ENCODE data around the gene TAB2.

DNA sequence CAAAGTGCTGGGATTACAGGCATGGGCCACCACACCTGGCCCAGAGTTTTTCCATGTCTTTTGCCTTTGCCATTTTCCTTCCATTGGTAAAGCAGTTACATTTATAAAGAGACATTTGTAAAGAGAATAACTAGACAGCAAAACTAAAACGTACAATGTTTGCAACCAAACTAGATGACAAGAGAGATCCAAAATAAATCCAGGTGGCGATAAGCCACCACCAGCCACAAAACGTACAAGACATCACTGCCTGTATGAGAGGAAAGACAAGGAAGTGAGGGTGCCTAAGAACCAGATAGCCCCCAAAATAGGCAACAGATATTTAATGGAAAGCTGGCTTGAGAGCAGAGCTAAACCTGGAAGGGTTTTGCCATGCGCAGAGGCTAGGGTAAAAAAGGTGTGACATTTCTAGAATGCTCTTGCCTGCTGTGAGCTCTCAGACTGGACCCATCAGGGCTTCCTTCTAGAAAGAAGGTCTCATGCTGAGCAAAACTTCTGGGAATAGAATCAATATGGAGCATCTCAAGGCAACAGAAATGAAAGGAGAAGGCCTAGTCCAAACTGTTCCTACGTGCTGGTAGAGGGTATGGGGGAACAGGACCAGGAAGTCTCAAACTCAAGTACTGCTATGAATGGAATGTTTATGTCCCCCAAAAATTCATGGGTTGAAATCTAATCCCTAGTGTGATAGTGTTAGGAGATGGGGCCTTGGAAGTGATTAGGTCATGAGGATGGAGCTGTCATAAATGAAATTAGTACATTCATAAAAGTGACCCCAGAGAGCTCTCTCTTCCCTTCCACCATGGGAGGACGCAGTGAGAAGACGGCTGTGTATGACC, 528.5 kb downstream of the UTRN start:
- PRO-cap = no peak

GRCh38 chr6:144926461-144927139, 641.5 kb downstream of the UTRN start:
- PRO-cap = no peak

- PRO-cap = unidirectional peak, plus-strand start at chr6:145867234
Measured at GRCh38 chr6:145866954-145867376, 52.4 kb upstream of the FBXO30 start.

DNA sequence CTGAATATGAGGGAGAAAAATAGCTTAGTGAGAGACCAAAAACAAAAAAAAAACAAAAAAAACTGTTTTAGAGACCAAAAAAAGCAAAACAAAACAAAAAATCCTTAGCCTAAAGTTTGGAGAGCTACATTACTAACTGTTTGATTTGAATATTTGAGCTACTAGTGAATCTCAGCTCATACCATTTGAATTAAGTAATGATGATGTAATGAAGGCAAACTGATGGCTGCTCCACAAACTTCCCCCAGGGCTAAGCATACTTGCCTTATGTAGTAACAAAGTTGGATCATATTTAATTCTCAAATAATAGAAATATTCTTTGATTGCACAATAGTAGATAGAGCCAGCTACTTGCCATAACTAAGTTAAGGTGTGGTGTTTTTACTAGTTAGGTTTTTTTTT, 2.8 kb downstream of the RAB32 start:
- PRO-cap = no peak

DNA sequence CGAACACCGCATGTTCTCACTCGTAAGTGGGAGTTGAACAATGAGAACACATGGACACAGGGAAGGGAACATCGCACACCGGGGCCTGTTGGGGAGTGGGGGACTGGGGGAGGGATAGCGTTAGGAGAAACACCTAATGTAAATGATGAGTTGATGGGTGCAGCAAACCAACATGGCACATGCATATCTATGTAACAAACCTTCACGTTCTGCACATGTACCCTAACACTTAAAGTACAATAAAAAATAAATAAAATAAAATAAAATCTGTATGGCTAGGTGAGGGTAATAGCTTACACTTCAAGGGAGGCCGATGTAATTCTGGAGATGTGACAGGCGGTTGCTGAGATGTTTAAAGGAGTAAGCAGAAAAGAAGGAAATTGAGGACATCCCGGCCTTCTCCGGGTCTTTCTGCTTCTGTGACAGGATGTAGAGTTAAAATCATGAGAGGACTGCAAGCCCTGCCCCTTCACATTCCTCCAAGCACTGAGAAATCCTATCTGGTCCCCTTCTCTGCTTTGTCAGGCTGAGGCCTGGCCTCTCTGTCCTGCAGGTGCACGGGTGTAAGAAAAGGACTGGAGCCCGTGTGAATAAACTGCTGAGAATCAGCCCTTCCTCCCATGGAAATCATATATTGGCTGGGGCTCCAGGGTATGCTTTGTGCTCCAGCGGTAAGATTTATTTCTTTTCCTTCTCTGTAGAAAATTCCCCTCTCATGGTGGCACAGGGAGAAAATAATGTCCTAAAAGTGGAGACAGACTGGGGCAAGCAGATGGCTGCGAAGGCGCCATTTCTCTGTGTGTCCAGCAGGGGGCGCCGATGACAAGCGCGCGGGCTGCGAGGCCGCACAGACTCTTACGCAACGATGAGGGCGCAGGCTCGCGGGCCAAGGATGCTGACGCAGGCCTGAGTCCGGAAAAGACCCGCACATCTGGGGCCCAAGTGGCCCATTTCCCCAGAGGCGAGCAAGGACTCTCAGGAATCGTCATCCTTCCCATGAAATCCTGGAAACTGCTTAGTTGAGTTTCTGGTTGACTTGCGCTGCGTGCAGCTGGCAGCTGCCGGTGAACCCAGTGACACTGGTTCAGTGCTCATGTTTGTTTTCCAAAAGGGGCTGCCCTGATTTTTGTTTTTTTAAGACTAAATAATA, 258.4 kb downstream of the ADGB start:
- PRO-cap = unidirectional peak, plus-strand start at position 958 of the sequence

DNA sequence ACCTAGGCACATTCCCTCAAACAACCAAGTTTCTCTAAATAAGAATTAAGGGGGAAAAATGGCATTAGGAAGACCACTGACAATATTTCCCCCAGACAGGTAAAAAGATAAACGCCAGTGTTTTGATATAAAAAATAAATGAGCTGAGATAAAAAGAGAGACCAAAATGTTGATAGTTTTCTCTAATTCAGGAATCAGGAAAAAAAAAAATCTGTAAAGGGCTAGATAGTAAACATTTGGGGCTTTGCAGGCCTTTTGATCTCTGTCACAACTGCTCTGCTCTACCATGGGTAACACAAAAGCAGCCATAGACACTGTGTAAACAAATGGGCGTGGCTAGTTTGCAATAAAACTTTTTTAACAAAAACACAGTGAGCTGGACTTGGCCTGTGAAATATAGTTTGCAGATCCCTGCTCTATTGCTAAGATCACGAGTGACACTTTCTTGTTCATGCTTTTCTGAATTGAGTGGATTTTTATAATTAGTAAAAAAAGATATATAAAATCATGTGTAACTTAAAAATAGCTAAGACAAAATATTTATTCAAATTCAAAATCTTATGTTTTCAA, 219.1 kb upstream of the STXBP5 start:
- PRO-cap = no peak

DNA sequence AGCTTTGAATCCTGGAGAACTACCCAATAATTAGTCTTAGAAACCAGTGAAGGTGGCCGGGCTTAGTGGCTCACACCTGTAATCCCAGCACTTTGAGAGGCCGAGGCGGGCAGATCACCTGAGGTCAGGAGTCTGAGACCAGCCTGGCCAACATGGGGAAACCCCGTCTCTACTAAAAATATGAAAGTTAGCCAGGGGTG, 29.0 kb upstream of the STXBP5 start:
- PRO-cap = no peak

DNA sequence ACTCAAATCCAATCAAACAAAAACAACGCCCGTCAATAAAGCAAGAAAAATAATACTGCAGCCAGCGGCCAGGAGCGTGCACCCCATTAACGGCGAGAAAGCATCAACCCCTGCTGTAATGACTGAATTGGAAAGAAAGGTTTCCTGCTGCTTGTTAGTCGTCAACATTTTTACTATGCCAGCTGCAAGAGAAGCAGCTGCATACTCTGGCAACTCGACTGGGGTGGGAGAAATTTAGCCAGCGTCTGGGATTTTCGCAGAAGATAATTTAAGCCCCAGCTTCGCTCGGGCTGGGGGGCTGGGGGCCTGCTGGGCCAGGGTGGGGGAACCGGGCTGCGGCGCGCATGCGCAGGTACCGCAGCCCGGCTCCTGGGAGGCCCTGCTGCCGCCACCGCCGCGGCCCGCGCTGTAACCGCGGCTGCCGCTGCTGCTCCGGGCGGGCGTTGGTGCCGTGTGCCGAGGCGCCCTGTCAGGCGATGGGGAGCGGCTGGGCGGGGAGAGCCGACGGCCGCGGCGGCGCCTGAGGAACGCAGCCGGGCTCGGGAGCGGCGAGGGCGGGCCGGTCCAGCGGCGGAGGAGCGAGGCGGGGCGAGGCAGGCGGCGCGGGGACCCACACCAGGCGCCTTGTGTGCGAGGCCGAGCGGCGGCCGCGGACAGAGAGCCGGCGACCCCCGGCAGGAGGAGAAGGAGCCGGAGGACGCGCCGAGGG, 714 bp upstream of the STXBP5 start:
- PRO-cap = bidirectional peak, plus-strand start at position 656 of the sequence, minus-strand start at position 120 of the sequence

DNA sequence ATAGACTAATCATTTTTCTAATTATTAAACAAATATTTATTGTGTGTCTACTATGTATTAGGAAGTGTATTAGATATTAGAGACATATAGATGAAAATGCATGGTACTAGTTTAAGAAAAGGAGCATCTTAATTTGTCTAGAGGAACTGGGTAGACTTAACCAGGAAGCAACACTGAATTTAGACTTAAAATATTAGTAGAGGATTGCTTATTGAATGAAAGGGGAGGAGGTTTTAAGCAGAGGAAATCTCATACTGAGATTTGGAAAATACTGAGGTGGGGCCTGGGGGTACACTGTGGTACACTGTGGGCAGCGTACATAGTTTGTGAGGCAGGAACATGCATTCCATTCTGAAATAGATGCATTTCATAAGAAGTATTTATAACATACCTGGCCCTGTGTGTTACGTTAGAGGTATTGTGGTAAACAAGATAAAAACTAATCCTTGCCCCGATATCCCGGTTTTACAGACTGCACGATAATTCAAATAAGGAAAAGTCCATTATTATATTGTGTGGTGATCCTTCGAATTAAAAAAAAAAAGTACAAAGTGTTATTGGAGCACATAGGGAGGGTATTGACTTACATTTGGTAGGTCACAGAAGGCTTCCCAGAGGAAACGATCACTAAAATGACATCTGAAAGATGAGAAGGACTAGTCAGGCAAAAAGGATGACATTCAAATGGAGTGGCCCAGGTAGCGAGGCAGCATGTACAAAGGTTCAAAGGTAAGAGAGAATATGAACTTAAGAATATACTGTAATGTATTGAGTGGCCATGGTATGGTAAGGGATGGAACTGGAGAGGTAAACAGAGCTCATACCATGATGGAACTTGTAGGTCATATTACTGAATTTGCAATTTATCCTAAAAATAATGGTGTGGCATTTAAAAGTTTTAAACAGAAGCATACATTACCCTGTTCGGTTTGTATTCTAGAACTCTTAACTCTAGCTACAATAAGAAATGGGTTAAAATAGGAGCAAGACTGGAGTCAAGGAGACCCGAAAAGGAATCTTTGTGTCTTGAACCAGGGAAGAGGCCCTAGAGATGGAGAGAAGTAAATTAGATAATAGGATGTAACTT, 61.5 kb downstream of the STXBP5 start:
- PRO-cap = no peak

DNA sequence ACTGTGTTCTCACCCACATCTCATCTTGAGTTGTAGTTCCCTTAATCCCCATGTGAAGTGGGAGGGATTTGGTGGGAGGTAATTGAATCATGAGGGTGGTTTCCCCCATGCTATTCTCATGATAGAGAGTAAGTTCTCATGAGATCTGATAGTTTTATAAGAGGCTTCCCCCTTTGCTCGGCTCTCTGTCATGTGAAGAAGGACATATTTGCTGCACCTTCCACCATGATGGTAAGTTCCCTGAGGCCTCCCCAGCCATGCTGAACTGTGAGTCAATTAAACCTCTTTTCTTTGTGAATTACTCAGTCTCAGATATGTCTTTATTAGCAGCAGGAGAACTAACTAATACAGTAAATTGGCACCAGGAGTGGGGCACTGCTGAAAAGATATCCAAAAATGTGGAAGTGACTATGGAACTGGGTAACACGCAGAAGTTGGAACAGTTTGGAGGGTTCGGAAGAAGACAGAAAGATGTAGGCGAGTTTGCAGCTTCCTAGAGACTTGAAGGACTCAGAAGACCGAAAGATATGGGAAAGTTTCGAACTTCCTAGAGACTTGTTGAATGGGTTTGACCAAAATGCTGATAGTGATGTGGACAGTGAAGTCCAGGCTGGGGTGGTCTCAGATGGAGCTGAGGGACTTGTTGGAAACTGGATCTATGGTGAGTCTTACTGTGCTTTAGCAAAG, 99.1 kb downstream of the STXBP5 start:
- PRO-cap = no peak

- PRO-cap = no peak
Measured at GRCh38 chr6:147346593-147347560, 142.7 kb downstream of the STXBP5 start.

GRCh38 chr6:148021745-148022214, 320.9 kb upstream of the SASH1 start:
- PRO-cap = no peak

- PRO-cap = no peak
Measured at GRCh38 chr6:148211695-148212230, 130.9 kb upstream of the SASH1 start.

GRCh38 chr6:148412922-148413475, 70.4 kb downstream of the SASH1 start:
- PRO-cap = no peak

GRCh38 chr6:148431411-148431904, 88.8 kb downstream of the SASH1 start:
- PRO-cap = no peak

GRCh38 chr6:148494107-148494690, 151.6 kb downstream of the SASH1 start:
- PRO-cap = no peak

DNA sequence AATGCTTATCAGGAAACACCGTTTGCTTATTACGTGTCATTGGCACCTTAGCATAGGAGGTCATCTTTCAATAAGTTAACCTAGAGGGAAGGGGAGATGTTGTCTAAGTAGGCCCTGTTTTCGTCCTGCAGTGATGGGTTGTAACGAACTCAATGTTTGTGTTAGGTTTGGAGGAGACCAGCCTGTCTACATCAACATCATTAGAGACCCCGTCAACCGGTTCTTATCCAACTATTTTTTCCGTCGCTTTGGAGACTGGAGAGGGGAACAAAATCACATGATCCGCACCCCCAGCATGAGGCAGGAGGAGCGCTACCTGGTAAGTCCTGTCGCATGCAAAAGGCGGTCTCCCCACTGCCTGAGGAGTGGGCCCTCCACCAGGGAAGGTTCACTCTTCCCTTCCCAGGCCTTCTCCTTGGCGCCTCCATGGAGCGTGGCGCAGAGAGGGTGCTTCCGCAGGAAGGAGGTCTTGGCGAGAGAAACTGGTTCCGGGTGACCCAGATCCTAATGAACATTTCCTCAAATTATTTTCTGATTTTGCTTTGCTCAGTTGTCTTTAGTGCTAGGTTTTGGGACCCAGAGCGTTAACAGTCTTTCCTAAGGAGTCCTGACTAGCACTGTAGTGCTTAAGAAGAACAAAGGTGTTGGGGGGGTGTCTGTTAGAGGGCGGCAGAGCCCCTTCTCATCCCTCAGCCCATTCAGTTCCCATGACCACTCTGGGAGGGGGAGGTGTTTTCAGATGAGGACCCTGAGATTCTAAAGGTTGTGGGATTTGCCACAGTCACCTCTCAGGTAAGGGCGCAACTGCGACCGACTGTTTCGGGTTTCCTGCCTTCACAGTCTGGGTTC, 217.6 kb downstream of the UST start:
- PRO-cap = no peak

GRCh38 chr6:149059788-149060114, 257.8 kb upstream of the TAB2 start:
- PRO-cap = no peak

GRCh38 chr6:149169916-149170231, 147.6 kb upstream of the TAB2 start:
- PRO-cap = bidirectional peak, plus-strand start at chr6:149170030, minus-strand start at chr6:149169729

- PRO-cap = bidirectional peak, plus-strand start at chr6:149317557, minus-strand start at chr6:149317461; bidirectional peak, plus-strand start at chr6:149317966, minus-strand start at chr6:149318106
Measured at GRCh38 chr6:149317236-149318257, at the start of gene TAB2. TSS of gene TAB2 (plus strand) at chr6:149317712.